Mesenchymal stem cell of the bone marrow (primary cell): ENCODE results near the genes MBLAC1 and SRRT.

GRCh38 chr7:99980343-99980891, 4.6 kb upstream of the AZGP1 start:
- CAGE, long polyA plus RNA: no peak

- CAGE, long polyA plus RNA: no peak
These were observed 5.0 kb downstream of the COPS6 start for GRCh38 chr7:100093487-100094521.

- CAGE, long polyA plus RNA: no peak
These were observed 5.1 kb downstream of the MCM7 start for GRCh38 chr7:100095861-100096688.

DNA sequence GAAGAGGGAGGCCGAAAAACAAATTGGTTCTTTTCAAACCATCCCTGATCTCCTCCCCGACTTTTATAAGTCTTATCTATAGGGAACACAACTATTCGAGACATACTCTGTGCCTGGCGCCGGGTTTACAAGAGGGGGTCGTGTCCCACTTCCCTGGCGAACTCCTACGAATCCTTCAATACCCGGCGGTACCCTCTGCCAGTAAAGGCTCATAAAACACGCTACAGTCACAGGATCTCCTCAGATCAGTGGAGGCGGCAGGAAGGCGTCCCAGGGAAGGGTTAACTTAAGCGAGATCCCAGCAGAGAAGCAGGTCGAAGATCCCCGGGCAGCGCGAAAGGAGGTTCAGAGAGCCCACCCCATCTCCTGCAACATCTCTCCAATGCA, 391 bp downstream of the TAF6 start:
- CAGE, long polyA plus RNA: no peak

DNA sequence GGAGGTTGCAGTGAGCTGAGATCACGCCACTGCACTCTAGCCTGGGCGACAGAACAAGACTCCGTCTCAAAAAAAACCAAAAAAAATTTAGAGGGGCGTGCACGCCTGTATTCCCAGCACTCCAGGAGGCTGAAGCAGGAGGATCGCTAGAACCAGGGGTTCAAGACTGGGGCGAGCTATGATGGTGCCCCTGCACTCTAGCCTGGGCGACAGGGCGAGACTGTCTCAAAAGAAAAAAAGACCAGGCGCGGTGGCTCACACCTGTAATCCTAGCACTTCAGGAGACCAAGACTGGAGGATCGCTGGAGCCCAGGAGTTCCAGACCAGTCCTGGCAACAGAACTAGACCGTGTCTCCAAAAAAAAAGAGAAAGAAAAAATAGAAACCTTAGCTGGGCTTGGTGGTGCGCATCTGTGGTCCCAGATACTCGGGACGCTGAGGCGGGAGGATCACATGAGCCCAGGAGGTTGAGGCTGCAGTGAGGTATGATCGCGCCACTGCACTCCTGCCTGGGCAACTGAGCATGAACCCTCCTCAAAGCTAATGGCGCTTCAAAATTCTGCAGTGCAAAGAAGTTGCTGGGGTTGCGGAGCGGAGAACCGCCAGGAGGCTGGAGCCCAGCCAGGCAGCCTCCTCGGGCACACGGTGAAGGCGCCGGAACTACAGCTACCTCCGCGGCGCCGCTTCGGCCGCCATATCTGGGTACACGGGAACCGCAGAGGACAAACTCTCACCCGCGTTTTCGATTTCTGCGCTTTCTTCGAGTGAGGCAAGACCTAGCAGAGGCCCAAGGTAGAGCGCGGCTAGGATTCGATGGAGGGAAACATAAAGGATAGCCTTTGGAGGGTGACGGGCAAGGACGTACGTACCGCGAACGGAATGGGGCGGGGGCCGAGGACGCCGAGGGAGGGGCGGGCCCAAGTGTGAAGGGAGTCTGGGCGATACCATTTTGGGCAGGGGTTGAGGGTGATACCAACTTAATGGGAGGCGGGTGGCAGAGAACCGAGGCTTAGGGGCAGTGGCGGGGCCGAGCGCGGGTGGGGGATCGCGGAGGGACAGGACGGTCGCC, at the start of gene MBLAC1:
MBLAC1 (plus strand) TSS at position 694 of the 1,068 bp plus-strand sequence.
- CAGE, long polyA plus RNA: no peak

DNA sequence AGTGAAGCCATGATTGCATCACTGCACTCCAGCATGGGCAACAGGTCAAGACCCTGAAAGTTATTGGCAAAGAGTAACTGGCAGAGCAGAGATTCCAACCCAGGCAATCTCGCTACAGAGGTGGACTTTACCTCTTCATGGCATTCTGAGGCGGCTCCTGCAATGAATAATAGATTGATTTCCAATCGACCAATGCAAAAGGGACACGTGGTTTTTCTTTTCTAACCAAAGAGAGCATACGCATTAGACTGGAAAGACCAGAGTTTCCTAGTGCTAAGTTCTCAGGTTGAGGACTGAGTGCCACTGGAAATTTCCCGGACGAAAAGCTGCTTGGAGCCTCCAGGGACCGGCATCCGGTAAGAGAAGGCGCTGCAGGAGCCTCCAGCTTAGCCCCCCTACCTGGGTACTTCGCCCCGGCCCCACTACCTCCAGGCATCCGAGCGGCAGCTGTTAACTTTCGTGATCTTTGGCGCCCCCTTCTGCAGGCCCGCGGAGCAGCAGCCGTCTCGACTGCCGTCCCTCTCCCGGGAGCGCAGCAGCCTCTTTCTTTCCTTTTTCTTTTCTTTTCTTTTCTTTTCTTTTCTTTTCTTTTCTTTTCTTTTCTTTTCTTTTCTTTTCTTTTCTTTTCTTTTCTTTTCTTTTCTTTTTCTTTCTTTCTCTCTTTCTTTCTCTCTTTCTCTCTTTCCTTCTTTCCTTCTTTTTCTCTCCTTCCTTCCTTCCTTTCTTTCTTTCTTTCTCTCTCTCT, 4.1 kb downstream of the MBLAC1 start:
- CAGE, long polyA plus RNA: no peak

- CAGE, long polyA plus RNA: no peak
These were observed 2.7 kb downstream of the TRAPPC14 start for GRCh38 chr7:100155775-100156278.

- CAGE, long polyA plus RNA: no peak
These were observed 596 bp downstream of the TRAPPC14 start for GRCh38 chr7:100157664-100158589.

DNA sequence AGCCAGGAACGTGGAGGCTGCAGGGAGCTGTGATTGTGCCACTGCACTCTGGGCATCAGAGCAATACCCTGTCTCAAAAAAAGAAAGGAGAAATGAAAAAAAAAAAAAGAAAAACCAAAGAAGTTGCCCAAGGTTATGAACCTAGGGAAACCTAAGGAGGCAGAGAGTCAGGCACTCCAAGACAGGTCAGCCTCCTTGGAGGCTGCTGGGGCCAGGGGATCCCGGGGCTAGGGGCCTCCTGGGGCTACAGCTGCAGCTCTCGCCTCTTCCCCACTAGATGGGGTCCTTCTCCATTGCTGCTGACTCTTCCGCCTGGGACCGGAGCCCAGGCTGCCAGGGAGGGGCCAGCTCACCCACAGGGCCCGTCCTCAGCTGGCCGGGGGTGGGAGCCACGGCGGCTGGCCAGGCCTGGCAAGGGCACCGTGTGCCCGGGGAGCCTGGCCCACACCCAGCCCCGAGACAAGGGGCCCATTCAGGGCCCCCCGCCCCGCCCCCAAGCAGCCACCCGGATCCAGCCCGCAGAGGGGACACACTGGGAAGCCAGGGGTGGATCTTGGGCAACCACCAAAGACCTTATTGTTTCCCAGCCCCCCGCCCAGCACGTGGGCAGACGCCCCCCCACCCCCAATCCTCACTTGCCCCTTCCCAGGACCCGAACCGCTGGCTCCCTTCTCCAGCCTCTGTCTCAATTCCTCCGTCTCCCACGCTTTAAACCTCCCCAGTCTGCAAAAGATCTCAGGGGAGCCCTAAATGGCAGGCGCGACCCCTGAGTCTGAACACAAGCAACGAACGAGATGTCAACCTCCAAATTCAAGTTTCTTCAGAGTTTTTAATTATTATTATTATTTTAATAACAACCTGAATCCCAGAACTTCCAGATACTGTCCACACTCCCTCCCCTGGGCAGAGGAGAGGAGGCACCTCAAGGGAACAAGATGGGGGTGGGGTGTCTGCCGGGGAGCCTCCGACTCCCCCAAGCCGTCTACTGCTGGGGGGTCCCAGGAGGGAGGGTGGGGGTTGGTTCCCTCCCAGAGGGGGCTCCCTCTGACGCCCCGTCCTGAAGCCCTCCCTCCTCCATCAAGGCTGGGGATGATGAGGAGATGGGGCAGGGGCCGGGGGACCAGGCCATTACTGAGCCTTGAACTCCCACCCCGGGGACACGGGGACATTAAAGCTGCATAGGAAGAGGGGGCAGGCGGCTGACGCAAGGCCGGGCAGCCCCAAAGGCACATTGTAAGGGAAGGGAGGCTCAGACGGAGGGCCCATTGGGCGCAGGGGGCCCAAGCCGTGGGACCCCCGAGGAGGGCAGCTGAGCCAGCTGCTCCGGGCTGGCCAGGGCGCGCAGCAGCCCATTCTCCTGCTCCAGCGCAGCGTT, 2.1 kb upstream of the SPACDR start:
- CAGE, long polyA plus RNA: no peak

DNA sequence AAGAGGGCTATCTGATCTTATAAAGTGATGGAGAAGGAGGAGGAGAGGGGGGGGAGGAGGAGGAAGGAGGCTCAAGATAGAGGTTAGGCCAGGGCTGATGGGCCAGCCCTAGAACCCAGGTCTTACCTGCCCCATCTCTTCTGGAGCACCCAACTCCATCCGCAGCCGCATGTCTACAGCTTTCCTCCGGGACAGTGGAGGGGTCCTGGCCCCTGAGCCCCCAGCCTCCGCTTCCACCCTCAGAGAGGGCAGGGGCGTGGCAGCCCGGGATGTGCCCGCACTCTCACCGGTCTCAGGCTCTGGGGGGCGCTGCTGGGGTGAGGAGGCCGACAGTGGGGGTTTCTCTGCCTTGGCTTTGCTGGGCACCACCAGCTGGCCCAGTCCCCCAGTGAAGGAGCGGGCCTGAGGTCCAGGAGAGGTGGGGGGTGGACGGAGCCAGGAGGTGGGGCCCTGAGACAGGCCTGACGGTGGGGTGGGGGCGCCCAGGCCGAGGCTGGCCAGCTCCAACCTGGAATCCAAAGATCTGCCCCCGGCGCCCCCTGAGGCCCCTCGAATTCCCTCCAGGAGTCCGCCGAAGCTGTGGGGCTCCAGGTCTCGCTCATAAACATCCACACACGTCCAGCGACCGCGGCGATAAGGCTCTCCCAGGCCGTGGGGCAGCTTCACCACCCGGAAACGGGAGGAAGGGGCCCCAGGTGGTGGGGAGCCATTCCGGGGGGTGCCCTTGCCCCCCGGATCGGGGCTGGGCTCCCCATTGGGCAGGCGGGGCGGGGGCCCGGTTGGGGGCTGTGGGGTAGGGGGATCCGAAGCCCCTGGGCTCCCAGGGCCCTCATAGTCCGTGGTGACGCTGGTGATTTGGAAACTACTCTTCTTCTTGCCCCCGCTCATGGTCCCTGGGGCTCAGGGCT, 1.6 kb downstream of the TSC22D4 start:
- CAGE, long polyA plus RNA: no peak

DNA sequence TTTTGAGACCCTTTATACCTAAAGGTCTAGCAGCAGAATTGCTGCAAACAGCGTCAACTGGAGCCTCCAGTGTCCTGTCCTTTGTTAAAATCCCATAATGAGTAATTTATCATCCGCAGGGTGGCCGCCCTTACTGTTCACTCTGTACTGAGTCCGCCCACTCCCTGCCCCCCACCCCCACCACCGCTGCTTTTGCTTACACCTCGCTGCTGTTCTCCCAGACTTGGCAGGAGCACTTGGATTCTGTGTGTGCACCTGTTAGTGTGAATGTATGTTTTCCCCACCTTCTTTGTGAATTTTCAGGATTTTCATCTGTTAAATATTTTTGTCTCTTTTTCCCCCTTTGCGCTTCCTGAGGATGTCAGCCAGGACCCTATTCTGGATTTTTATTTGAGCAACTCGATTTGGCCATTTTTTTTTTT, 8.0 kb downstream of the AGFG2 start:
- CAGE, long polyA plus RNA: no peak

GRCh38 chr7:100564899-100565495, 8.7 kb downstream of the SAP25 start:
- CAGE, long polyA plus RNA: no peak

GRCh38 chr7:100613820-100614047, 1.4 kb downstream of the MOSPD3 start:
- CAGE, long polyA plus RNA: no peak

DNA sequence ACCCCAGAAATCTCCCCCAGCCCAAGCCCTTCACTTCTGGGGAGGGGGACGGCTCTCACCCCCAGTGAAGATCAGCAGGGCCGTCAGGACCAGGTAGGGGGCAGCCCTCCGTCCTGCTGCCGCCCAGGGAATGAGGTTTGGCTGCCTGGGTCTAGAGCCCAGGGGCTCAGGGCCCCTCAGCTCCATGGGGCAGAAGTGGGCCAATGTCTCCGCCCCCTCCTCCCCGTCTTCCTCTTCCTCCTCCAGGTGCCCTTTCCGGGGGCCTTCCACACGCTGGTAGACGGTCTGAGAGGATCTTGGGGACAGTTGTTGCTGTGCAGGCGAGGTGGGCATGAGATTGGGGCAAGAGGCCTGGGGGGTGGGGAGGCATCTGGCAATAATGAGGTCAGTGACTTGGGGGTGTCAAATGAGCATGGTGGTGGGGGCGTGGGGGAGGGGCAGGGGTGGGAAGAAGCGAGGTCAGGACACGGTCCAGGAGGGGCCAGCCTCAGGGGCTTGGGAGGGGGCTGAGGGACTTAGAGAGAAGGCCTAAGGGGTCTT, 365 bp downstream of the TFR2 start:
- CAGE, long polyA plus RNA: no peak

DNA sequence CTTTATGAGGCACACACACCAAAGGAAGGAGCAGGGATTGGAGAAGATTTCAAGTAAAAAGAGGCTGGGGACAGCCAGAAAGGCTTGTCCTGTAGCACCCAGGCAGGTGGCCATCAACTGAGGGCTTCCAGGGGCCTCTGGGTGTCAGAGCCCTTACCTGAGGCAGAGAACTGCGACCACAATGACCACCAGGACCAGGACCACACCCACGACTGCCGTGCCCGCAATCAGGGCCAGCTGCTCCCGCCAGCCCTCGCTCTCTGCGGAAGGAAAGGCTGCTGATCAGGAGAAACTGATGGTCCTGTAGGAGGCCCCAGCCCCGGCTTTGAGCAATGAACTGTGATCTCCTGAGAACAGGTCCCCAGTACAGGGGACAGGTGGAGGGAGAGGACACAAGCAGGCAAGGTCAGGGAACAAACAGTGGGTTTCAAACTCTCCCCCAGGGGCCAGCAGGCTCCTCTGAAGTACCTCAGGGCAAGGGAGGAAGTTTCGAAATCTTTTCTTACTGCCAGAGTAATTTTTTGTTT, 13.5 kb downstream of the EPHB4 start:
- CAGE, long polyA plus RNA: no peak

DNA sequence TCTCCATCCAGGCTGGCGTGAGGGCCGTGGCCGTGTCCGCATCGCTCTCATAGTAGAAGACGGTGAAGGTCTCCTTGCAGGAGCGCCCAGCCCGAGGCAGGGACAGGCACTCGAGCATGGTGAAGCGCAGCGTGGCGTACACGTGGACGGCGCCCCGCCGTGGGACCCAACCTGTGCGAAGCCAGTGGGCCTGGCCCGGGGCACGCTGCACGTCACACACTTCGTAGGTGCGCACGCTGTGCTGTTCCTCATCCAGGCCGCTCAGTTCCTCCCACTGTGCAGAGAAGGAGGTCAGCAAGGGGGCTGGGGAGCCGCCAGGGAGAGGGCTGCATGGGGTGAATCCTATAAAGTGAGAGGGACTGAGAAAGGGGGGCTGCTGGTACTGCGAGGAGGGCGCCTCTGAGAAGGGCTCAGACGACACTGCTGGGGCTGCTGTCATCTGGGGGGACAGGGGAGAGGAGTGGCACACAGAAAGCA, 3.6 kb downstream of the EPHB4 start:
- CAGE, long polyA plus RNA: no peak

DNA sequence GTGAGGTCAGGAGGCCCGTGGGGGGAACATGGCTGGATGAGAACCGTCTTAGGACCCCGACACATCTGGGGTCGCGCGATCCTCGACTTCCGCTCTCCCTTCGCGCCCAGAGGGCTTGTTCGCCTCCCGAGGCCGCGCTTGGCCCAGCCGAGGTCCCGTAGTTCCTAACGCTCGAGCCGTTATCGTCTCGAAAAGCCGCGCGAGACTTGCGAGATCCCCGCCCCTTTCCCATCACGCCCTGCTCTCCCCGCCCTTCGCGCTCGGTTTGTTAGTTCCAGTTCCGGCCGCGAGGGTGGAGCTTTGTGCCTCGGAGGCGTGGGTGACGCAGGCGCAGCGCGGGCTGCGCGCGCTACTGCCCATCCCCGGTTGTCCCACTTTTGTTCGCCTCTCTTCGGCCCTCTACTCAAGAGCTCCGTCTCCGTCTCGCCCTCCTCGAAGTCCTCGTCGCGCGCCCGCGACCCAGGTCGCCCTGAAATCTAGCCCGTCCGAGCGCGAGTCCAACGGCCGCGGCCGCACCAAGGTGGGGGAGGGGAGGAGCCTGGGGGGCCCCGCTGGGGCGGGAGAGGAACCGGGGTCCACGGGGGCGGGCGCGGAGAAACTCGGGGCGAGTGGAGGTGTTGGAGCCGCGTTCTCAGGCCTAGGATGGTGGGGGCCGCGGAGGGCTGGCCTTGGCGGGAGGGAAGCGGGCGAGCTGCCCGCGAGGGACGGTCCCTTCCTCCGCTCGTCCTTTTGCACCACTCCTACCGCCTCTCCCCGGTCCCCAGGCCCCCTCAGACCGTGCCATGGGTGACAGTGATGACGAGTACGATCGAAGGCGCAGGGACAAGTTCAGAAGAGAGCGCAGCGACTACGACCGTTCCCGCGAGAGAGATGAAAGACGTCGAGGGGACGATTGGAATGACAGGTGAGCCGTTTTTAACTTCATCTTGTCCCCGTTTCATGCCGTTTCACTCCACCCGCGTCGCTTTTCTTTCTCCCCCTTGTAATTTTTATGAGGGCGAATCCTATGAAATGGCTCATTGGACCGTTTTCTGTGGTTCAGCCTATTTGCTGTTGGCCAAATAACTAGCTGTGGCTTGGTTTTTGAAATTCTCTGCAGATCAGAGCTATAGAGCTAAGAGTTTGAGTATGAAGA, at the start of gene SRRT:
SRRT (plus strand) TSS at position 295 of the 1,135 bp plus-strand sequence.
- CAGE, long polyA plus RNA: no peak

DNA sequence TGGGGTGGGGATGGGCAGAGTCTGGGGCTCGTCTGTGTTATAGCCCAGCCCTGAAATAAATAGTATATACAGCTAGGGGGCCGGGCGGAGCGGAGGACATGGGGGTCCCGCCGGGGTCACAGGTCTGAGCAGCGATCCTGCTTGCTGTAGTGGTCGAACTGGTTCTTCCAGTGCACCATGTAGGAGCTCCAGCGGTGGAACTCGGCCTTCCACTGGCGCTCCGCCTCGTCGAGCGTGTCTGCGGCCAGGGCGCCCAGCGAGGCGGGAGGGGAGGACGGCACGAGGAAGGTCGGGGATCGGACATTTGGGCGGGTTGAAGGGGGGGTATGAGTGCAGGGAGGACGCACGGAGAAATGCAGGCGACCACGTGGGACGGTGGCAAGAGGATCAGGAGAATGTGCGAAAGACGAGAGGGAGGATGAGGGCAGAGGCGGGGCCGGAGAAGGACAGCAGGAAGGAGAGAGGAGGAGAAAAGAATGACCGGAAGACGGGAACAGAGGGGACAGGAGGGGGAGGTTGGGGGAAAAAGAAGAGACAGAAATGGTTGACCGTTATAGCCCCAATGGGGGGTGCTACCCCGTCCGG, 675 bp upstream of the UFSP1 start:
- CAGE, long polyA plus RNA: no peak

DNA sequence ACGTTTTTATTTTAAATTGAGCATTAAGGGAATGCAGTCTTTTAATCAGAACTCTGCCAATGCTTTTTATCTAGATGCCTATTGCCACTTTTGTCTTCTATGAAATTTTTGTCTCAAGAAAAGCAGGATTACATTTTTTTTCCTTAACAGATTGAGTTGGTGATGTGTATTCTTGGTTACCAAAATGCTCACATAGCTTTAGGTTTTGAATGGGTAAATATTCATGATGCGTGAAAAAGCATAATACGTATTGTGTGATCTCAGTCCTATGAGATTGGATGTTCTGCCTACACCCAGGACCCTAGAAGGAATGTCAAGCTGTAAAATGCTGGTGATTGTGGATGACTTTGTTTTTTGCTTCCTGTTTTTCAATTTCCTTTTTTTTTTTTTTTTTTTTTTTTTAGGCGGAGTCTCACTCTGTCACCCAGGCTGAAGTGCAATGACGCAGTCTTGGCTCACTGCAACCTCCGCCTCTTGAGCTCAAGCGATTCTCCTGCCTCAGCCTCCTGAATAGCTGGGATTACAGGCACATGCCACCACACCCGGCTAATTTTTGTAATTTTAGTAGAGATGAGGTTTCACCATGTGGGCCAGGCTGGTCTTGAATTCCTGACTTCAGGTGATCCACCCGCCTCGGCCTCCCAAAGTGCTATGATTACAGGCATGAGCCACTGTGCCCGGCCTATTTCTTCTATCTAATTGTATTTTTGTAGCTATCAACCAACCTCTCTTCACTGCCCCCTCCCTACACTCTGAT, 14.7 kb upstream of the ACHE start:
- CAGE, long polyA plus RNA: no peak

GRCh38 chr7:100951109-100952256, 2.1 kb downstream of the MUC3A start:
- CAGE, long polyA plus RNA: no peak